REH cell (cell line): ENCODE results near the genes CDR2L and MRPL58.

GRCh38 chr17:74605004-74605921 lies 13.2 kb upstream of the CD300LD start:
- PRO-cap = no peak

GRCh38 chr17:74609915-74610823 lies 13.4 kb downstream of the CD300E start:
- PRO-cap = no peak

DNA sequence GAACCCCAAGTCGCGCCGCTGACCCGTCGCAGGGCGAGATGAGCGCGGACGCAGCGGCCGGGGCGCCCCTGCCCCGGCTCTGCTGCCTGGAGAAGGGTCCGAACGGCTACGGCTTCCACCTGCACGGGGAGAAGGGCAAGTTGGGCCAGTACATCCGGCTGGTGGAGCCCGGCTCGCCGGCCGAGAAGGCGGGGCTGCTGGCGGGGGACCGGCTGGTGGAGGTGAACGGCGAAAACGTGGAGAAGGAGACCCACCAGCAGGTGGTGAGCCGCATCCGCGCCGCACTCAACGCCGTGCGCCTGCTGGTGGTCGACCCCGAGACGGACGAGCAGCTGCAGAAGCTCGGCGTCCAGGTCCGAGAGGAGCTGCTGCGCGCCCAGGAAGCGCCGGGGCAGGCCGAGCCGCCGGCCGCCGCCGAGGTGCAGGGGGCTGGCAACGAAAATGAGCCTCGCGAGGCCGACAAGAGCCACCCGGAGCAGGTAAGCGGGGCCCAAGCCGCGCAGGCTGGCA lies 436 bp downstream of the NHERF1 start:
- PRO-cap = no peak

- PRO-cap = no peak
Measured at GRCh38 chr17:74771804-74772617, 4.1 kb downstream of the NAT9 start.

GRCh38 chr17:74791450-74791820 lies 15.1 kb downstream of the TMEM104 start:
- PRO-cap = unidirectional peak, minus-strand start at chr17:74791582

- PRO-cap = no peak
Measured at GRCh38 chr17:74862101-74863068, 2.7 kb upstream of the GRIN2C start.

- PRO-cap = no peak
Measured at GRCh38 chr17:74883082-74883837, 10.2 kb downstream of the FADS6 start.

DNA sequence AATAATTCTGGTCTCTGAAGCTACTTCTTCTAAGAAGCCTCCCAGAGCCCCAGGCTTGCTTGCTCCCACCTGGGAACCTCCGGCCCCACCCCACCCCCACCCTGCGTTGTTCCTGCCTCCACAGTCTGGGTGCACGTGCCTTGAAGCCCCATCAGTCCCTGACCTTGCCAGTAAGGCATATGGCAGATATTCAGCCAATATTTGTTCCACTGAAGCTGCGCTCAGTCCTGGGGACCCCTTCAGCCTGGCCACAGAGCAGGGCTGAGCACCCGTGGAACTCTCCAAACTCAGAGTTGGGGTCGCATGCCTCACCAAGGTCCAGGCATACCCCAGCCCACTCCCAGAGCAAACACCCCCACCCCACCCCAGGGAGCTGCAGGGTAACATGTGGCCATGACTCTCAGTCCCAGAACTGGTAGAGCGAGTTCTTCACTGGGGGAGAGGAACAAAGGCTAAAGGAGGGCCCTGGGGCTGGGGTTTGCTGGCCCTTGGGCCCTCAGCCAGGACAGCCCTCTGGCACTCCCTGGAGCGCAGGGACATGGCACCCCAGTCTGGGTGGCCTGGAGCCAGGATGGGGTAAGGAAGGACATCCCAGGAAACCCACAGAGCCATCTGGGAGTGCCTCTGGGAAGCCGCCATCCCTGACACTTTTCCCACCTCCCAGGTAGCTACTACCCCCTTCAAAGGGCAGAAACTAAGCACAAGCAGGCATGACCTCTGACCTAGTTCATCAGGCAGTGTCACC lies 4.3 kb downstream of the HID1 start:
- PRO-cap = no peak

DNA sequence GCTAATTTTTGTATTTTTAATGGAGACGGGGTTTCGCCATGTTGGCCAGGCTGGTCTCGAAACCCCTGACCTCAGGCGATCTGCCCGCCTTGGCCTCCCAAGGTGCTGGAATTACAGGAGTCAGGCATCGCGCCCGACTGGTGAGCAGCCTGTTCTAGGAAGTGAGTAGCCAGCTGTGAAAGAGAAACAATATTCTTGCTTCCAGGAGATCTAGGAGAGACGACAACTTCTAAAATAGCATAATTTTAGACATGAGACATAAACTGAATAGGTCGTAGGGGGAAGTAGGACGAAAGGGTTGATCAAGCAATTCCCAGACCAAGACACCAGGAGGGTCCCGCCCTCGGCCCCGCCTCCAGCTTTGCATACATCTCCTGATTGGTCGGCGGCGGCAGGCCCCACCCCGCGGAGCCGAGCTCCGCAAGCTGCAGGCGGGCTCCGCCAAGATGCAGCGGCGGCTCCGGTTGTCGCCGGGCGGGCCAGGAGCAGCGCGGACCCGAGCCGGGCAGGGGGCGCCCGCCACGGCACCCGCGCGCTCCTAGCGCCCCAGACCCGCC lies at the start of gene CDR2L:
Gene CDR2L (plus strand): TSS at position 444 of the 557 bp plus-strand sequence.
- PRO-cap = unidirectional peak, plus-strand start at position 444 of the sequence

DNA sequence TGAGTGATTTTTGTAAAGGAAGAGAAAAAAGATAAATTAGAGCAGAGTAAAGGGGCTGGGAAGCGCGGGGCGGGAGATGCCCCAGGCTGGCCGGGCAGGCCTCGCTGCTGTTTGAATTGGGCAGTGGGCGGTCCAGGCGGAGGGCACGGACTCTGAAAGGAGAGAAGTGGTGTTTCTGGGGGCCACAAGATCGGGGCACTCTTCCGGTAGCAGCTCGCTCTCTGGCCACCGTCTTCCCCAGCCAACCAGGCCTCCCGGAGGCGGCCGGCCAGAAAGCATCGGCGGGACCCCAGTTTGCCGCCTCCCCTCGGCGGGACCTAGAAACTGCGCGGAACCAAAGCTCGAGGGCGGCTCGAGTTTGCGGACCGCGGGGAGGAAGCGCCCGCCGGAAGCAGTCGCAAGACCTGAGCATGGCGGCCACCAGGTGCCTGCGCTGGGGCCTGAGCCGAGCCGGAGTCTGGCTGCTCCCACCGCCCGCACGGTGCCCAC lies at the start of gene MRPL58:
Gene MRPL58 (plus strand): TSS at position 394 of the 489 bp plus-strand sequence.
- PRO-cap = bidirectional peak, plus-strand start at position 400 of the sequence, minus-strand start at position 272 of the sequence

DNA sequence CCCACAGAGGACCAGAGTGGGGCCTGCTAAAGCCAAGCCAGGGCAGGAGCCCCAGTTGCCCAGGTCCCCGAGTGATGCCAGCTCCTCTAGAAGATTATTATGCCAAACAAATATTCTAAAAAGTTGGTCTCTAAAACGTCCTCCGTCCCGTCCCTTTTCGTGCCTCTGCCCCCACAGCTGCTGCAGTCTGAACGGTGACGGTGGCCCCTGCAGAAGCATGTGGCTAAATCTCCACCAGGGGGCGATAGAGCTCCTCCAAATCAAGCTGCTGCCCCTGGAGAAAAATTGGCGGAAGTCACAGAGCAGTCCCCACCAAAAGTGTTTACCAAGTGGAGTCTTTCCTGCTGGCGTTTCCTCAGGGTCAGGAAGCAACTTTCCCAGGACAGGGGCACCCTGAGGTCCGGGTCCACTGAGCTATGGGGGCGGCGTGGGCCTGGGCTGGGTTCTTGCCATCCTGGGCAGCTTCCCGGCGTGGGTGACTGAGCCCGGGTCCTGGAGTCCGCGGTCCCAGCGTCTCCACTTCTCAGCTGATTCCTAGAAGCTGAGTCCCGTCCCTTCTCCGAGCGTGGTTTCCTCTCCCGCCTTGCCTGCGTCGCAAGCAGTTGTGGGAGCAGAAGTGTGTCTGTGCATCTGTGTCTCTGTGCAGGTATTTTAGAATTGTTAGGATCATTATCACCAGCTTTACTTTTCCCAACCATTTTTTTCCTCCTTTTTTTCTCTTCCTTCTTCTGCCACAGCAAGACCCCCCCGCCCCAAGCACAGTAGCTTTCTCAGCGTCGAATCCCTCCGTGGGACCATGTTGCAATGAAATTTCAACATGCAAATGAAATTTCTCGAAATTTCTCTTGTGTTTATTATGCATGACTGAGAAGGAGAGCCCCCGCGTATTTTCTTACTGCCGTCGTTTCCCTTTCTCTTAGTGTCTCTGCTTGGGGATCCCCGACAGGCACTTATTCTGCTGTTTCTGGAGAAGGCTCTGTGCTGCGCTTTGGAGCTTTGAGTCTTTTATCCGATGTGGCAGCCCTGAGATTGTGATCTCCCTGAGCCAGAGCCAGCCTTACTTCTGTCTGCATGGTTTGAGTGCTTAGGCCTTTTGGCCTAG lies 4.6 kb downstream of the ARMC7 start:
- PRO-cap = bidirectional peak, plus-strand start at position 305 of the sequence, minus-strand start at position 192 of the sequence

DNA sequence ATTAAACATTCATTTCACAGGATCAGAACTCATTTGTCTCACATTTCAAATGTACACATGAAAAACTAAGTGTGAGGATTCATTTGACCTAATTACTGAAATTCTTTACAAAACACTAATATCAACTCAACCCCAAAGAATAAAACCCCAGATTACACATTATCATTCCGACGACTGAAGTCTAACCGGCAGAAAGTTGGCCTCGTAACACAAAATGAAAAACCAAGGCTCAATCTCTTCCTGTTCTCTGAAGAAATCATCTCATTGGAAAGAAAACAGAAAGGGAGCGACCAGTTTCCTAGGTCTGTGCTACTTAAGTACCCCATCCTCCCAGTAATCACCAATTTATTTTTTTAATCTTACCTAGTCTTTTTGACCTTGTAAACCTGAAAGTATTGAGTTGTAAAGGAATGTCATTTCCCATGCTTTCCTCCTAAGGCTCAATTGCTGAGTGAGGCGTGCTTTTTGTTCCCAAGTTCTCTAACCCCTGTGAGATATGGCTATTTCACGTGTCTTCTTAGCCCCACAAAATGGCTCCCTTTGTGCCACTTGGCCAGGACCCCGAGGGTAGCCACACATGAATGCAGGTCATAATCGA lies 1.7 kb downstream of the JPT1 start:
- PRO-cap = bidirectional peak, plus-strand start at position 264 of the sequence, minus-strand start at position 215 of the sequence; bidirectional peak, plus-strand start at position 545 of the sequence, minus-strand start at position 498 of the sequence

GRCh38 chr17:75155013-75155334 lies 662 bp upstream of the JPT1 start:
- PRO-cap = no peak

GRCh38 chr17:75234367-75234786 lies 27.0 kb downstream of the GGA3 start:
- PRO-cap = no peak

- PRO-cap = no peak
Measured at GRCh38 chr17:75265447-75266544, 4.1 kb downstream of the MRPS7 start.

GRCh38 chr17:75440834-75441479 lies 15.5 kb upstream of the TMEM94 start:
- PRO-cap = no peak

GRCh38 chr17:75512953-75513168 lies 2.5 kb downstream of the CASKIN2 start:
- PRO-cap = no peak

DNA sequence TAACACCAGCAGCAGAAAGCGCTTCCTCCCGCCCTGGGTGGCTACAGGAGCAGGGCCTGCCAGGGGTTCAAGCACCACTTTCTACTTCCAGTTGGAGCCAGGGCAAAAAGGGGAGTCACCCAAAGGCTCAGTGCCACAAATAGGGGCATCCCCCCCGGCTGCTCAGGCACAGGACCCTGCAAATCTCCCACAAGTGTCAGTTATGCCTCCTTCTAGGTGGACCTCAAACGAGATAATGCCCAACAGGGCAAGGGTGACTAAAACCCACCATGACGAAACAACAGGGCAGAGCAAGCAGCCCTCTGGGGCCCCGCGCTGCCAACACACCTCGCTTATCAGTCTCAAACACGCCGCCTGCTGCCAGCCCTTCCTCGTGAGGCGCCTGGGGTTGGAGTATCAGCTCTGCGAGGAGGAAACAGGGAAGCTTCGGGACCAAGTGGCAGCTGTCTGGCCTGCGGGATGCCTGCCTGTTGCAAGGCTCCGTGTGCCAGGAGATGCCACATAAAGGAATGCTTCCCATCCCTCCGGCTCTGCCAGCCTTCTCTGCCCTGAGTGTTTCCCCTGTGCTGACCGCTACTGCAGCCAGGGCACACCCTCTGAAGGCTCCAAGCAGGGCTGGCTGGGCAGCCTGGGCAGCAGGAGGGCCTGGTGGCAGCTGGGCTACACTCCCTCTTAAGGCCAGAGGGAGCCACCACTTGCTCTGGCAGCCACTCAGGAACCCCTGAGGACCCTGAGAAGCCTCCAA lies 2.4 kb downstream of the SMIM5 start:
- PRO-cap = no peak

DNA sequence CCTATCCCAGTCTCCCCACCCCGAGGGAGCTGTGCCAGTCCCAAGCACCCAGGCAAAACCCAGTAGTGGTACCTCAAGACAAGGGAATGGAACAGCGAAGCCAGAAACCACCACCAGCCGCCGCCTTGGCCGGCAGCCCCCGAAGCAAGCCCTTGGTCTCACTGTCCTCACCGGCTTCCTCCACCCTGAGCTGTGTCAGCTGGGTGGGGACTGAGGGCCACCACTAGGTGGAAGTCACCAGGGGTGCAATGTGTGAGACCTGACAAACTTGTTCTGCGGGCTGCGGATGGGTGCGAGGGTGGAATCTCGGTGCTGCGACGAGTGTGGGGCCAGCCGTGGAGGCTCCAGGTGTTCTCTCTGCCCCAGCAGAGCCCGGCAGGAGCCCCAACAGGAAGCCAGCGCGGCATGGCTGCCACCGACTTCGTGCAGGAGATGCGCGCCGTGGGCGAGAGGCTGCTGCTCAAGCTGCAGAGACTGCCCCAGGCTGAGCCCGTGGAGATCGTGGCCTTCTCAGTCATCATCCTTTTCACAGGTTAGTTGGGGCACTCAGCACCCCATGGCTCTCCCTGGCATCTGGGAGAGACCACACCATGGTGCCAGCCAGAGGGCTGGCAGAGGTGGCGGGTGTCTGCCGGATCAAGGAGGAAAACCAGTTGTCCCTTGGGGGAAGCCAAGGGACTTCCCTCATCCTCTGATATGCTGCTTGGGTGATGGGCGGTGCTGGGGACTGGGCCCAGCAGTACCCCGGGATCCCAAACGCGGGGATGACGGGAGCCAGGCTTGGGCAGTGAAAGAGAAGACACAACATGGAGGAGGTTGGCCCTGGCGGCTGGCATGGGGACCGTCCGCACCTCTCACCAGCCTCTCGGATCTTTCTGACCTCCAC lies 6.0 kb upstream of the SMIM6 start:
- PRO-cap = no peak

DNA sequence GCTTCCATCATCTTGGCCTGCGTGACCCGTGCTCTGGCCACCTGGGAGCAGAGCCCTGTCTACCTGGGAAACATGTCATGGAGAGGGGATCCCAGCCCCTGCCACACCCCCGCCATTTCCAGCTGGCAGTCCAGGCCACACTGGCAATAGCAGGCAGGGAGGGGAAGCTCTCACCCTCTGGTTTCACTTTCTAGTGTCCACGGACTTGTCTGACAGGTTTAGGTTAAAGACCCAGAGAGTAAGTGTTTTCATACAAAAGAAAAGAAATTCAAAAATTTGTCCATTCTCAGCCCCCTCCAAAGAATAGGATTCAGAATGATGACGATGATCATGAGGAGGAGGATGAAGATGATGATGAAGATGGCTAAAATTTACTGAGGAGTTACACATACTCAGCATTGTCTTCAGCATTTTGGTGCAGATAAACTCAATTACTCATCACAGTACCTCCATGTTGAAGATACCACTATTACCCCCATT lies 3.7 kb upstream of the SMIM6 start:
- PRO-cap = no peak